Placental epithelial cell (primary cell): ENCODE measurements around the genes ROCK2 and NTSR2.

GRCh38 chr2:10241660-10242141, 61.0 kb upstream of the HPCAL1 start:
- CAGE, long polyA plus RNA, result no peak

DNA sequence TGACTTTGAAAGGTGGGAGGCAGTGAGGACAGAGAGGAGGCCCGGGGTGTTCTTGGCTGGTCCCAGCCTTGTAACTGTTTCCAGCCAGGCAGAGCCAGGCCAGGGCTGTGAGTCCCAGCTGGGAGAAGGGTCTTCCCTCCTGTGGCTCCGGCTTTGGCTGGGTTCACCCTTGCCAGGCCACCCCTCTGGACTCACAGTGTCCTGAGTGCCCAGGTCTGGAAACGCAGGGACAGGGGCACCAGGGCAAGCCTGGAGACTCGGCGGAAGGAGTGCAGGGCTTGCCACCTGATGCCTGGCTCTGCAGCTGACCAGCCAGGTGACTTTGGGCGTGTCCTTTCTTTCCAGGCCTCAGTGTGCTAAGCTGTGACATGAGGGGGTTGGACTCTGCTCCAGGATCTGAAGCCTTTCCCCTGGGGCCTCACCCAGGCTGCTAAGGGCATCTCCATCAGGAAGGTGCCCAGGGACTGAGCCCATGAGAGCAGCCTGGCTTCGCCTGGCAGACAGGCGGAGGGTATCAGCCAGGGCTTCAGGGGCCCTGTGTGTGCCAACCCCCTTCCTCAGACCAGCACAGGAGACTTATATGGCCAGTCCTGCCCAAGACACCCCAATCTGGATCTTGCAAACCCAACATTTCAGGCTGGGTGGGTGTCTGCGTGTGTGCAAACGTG, 32.6 kb upstream of the HPCAL1 start:
- CAGE, long polyA plus RNA, result no peak

DNA sequence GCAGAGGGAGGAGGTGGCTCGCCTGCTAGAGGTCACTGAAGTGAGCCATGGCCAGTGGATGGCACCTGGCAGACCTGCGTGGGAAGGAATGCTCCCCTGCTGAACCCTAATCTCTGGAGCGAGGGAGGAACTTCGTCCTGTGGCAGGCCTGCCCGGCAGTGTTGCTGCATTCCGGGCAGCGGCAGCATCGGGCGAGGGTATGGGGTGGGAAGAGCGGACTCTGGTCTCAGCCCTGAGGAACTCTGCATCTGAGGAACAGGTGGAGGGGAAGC, 25.1 kb upstream of the HPCAL1 start:
- CAGE, long polyA plus RNA, result no peak

DNA sequence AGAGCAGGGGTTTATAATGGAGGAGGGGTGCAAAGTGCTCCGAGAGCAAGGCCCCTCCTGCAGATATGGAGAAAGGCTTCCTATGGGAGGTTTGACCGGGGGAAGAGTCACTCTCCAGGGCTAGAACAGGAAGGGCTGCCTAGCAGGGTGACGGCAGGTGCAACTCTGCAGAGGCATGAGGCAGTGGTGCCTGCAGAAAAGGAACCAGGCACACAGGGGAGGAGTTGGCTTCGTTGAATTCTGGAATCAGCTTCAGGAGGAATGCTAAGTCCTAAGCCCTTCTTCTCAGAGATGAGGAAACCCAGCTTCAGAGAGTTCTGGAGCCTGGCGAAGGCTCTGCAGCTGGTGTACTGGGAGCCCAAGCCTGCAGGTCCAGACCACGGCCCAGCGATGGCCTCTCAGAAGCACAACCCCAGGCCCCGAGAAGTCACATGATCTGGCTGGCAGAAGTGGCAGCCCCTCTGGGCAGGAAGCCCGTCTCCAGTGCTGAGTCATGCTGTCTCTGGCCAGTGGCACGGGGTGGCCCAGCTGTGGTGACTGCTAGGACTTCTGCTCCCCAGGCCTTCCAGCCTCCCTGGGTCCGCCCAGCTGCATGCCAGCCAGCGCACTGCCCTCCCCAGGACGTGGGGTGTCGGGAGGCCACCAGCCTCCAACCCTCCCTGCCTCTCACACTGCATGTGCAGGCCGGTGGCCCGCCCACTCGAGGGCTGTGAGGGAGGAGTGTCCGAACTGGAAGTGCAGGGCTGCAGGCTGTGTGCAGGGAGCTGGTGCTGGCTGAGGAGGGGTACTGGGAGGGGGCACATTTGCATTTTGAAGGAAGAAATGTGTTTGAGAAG, 17.3 kb upstream of the HPCAL1 start:
- CAGE, long polyA plus RNA, result no peak

DNA sequence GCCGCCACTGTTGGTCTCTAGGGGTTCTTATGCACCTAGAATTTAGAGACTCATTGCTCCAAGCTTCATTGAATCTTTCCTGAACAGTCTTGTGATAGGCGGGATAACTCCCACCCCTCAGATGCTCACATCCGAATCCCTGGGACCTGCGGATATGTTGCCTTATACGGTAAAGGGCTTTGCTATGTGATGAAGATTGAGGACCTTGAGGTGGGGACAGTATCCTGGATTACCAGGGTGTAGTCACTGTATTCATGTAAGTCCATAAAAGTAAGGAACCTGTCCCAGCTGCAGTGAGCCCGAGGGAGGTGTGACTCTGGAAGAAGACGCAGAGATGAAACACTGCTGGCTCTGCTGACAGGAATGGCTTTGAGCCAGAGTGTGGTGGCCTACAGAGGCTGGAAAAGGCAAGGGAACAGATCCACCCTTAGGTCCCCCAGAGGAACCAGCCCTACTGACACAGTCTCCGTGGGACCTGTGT, 26.4 kb downstream of the HPCAL1 start:
- CAGE, long polyA plus RNA, result no peak

DNA sequence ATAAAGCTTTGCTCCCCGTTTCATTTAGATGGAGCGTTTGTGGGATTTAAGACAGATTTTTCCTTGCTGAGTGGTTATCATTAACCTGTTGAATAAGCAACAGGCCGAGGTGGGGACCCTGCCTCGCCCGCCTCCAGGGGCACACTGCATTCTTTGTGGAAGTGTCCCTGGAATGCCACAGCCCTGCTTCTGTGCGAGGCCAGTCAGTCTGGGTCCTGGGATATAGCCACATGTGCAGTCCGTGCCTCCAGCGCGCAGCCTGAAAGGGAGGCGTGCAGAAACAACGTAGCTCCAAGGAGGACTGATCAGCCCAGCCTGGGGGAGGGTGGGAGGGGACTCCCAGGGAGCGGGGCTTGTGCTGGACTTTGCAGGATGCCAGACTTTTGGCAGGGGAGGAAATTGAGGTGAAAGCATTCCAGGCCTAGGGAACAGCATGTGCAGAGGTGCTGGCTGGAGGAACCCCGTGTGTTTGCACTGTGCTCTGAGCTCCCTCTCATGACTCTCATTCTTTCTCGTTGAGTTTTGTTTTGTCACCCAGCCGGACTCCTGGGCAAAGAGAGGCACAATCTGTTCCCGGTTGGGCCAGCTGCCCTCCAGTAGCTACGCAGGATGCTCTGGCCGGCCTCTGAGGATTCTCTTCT, 39.6 kb downstream of the HPCAL1 start:
- CAGE, long polyA plus RNA, result no peak

GRCh38 chr2:10352486-10353150, 49.9 kb downstream of the HPCAL1 start:
- CAGE, long polyA plus RNA, result no peak

- CAGE, long polyA plus RNA, result no peak
Measured at GRCh38 chr2:10355971-10356765, 53.5 kb downstream of the HPCAL1 start.

DNA sequence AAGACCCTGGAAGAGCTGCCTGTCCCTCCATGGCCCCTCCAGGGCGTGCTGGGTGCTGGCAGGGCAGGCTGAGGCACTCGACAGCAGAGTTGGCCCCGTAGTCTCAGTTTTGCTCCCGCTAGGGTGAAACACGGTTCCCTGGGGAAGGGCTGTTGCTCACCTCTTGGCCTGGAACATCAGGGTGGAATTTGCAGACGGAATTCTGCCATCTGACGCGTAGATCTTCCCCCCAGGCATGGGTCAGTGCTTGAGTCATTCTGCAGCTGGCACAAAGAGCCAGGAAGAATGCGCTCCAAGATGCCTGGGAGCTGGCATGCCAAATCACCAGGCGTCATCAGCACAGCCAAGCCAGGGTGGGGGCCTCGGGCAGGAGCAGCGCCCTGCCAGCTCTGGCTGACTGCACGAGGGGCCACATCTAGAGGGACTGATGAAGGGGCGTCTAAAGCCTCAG, 42.7 kb downstream of the ODC1 start:
- CAGE, long polyA plus RNA, result no peak

GRCh38 chr2:10422674-10423273, 25.4 kb downstream of the ODC1 start:
- CAGE, long polyA plus RNA, result no peak

DNA sequence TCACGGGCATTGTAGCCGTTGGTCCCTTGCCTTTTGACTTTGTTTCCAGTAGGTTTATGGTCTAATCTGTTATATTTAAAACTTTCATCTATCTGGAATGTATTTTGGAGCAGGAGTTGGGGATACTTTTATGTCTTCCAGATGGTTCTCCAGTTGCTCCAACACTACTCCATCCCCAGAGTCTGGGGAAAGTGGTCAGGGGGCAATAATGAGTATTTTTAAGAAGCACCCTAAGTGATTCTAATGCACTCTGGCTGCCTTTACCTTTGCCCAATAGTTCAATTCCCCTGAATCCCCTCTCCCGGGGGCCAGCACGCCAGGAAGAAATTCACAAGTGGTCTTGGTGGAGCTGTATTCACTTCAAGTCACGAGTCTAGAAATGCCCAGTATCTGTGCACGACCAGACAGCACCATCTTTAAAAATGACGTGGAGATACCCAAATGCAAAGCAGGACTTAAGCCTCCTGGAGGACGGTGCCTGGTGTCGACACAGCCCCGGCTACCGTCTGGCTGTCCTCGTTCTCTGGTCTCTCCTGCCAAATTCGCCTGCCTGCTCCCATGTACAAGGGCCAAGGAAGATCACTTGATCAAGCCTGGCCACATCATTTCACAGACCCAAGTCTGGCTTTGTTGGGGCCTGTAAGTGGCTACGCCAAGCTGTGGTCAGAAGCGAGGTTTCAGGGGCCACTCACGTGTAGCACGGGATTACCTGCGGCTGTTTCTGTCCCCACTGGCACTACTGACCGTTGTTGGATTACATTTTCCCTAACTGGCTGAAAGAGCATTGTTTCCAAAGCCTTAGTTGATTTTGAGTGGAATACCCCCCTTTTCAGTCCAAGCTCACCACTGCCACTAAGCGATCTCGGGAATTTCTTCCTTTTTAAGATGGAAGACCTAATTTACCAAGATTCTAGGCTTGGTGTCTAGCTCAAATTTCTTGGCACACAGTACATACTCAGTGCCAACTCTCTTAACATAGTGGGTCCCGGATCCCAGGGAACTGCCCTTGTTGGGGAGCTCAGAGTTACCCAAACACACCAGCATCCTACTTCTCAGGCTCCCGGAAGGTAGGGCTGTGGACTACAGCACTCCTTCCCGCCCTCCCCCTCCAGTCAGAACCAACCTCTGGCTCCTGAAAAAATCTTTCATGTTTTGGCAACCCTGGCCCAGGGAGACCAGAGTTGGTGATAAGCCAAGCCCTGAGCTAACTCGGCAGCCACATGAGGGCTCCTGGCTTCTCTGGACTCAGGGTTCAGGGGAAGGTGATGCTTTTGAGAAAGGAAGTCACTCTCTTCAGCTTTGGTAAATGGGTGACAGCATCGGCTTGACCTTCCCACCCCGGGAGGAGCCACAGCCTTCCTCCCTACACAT, 9.3 kb downstream of the ODC1 start:
- CAGE, long polyA plus RNA, result no peak

DNA sequence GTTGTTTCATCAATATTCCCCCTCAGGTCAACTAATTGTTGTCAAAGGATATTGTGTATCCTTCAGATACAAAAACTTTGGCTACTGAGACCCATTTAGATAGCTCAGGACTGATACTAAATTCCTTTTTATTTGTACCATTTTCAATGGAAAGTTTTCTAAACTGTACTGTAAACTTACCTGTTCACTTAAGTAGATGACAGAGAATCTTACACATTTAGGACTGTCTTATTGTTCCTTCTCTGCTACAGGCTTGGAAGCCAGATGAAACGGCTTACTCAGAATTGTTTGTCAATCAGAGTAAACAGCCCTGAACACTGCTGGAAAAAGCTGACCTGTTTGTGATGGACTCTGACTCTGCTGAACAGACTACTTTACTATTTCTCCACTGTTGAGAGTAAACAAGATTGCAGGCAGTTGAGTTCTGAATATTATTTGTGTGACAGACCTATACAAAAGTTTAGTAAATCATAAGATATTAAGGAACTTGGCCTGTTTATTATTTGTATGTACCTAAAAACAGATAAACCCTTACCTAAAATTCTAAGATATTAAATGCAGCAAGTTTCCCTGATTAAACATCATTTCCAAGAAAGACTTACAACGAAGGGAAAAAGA, 99.1 kb downstream of the NOL10 start:
- CAGE, long polyA plus RNA, result no peak

GRCh38 chr2:10821200-10821568, 8.6 kb upstream of the PDIA6 start:
- CAGE, long polyA plus RNA, result no peak

DNA sequence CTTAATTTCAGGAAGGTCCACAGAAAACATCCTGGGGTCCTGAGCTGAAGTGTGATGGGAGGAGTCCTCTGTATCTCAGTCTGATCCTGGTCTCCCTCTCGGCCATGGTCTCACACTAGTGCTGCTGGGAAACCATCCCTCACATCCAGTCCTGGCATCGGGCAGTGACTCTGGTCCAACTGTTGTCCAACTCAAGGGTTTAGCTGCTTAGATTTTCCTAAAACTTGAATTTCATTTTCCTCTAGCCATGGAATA, 27.0 kb upstream of the KCNF1 start:
- CAGE, long polyA plus RNA, result no peak

DNA sequence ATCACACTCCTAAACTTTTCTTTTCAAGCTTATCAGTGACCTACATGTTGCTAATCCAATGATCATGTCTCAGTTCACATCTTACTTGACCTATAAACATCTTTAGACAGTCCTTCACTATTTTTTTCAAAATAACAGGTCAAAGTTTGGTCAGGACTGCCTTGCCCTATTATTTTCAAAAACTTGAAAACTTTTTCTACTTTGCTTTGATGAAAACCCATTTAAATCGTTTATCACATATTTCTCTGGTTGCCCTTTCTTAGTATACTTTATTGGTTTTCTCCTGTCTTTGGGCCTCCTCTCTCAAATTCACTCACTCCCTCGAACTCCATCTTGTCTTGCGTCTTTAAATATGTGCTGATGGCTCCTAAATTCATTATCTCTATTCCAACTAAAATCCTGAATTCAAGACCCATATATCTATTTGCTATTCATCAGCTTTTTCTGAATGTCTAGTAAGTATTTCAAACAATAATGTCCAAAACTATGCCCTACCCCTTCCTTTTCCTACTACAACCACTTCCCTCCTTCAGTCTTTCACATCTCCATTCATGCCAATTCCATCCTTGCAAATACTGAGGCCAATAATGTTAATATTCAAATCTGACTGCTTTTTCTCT, 40.5 kb downstream of the ROCK2 start:
- CAGE, long polyA plus RNA, result no peak

GRCh38 chr2:11343976-11344885, at the start of gene ROCK2:
Gene ROCK2 (minus strand): TSS chr2:11344636.
- CAGE, long polyA plus RNA, result no peak

DNA sequence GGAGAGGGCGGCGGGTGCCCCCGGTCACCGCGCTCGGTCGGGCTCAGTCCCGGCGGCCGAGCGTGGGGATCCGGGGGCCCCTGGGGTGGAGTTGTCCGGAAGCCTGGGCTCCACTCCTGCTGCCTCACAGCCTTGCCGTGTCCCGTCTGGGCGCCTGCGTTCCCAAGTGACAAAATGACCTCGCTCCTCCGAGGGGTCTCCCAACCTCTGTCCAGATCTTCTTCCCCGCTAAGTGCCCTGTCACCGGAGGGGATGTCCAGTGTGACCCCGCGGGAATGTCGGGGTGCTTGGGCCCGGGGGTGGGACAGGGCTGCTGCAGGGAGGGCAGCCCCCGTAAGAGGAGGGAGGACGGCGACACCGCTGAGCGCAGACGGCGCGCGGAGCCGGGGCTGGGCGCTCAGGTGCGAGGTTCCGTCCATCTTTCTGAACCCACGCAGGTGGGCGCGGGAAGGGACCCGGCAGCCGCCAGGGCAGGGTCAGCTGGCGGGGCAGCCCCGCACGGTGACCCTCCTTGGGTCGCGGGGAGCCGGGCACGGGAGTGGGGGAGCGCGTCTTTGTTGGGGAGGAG, 16.1 kb upstream of the E2F6 start:
- CAGE, long polyA plus RNA, result no peak

- CAGE, long polyA plus RNA, result no peak
Measured at GRCh38 chr2:11669623-11670583, at the start of gene NTSR2. Gene NTSR2 (minus strand): TSS chr2:11670195.

- CAGE, long polyA plus RNA, result no peak
Measured at GRCh38 chr2:11715896-11716499, 30.4 kb upstream of the LPIN1 start.

GRCh38 chr2:11738908-11739583, 7.4 kb upstream of the LPIN1 start:
- CAGE, long polyA plus RNA, result no peak